Keratinocyte (primary cell): Measurements from ENCODE around the gene CUL3.

DNA sequence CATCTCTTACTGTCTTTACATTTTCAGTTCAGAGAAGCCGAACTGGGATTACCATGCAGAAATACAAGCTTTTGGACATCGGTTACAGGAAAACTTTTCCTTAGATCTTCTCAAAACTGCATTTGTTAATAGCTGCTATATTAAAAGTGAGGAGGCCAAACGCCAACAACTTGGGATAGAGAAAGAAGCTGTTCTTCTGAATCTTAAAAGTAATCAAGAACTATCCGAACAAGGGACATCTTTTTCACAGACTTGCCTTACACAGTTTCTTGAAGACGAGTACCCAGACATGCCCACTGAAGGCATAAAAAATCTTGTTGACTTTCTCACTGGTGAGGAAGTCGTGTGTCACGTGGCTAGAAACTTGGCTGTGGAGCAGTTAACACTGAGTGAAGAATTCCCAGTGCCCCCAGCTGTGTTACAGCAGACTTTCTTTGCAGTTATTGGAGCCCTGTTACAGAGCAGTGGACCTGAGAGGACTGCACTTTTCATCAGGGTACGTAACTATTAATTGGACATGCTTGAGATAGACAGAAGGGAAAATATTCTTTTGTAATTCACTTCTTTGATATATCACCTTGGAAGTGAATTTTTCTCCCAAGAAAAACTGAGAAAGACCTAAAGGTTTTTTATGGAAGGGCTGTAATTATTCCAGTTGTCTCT lies 2.4 kb downstream of the MRPL44 start:
CAGE:
- cytosol, long polyA minus RNA: no peak
- cytosol, long polyA plus RNA: no peak
- long polyA plus RNA: no peak
- nucleus, long polyA minus RNA: no peak
- nucleus, long polyA plus RNA: no peak

DNA sequence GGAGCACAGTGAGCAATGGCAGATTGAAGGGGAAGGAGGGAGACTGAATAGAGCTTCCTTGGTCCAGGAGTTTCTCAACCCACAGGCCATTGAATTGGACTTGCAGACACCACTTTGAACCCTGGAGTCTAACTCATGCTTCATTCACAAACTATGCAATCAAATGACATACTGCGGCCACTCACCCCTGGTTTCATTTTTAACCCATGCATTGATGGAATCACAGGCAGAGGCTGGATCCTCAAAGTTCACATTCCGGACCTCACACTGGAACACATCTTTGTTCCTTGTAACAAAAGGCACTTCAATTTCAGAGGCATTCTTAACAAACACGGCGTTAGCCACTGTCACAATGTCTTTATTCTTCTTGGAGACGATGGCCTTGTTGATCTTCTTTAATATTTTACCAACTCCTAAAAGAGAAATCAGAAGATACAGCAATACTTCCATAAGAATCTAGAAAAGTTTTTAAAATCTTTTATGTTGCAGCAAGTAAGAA lies 40.7 kb downstream of the MRPL44 start:
CAGE:
- cytosol, long polyA minus RNA: start-site peak on the minus strand centred at position 200 of the sequence, 14 bp wide, 81 reads; start-site peak on the minus strand centred at position 344 of the sequence, 127 bp wide, 288 reads
- cytosol, long polyA plus RNA: no peak
- long polyA plus RNA: no peak
- nucleus, long polyA minus RNA: start-site peak on the minus strand centred at position 203 of the sequence, 5 bp wide, 83 reads; start-site peak on the minus strand centred at position 343 of the sequence, 125 bp wide, 551 reads
- nucleus, long polyA plus RNA: no peak

DNA sequence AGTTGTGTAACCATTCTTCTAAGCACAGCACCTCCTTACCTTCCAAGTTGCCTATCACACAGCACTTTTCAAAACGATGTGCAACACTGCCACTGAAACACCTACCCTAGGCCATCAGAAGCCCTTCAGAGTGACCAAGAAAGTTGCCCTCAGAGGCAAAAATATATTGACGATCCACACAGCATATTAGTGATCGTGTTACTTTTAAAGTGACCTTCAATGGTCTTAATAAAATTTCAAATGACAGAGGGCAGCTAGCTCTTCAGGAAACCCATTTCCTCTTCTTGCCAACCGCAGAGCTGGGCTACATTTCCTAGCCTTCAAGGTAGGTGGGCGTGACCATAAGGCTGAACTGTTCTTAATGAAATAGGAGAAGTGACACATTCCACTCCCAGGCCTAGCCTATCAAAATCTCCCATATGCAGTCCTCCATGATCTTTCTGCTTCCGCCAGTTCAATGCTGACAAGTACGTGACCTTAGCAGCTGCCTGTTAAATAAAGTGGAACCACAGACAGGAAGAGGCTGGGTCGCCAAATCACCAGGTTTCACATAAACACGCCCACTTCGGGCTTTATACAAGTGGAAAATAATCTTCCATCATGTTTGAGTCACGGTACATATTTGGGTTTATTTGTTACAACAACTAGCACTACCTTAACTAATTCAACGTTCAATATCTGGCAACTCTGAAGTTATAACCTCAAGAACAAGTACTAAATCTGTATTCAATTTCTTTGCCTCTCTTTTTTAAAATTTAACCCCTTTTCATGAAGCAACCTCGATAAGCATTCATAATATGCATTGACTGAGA lies 13.2 kb downstream of the SERPINE2 start:
CAGE:
- cytosol, long polyA minus RNA: no peak
- cytosol, long polyA plus RNA: no peak
- long polyA plus RNA: no peak
- nucleus, long polyA minus RNA: no peak
- nucleus, long polyA plus RNA: no peak

DNA sequence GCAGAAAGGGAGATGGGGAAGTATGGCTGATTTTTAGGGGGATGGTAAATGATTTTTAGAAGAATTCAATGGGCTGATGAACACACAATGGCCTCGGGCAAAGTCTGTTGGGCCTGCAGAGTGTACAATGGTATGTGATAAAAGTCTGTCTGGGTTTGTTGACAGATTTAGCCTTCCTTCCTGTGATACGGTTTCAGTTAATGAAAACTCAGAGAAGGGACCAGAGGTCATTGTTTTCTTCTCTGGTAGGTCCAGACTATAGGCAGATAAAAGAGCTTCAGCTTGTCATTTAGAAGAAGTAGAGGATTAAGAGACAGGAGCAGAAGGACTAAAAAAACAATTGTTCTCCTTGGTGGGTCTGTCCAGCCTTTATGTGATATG lies 107.3 kb upstream of the SERPINE2 start:
CAGE:
- cytosol, long polyA minus RNA: no peak
- cytosol, long polyA plus RNA: no peak
- long polyA plus RNA: no peak
- nucleus, long polyA minus RNA: no peak
- nucleus, long polyA plus RNA: no peak

CAGE:
- cytosol, long polyA minus RNA: no peak
- cytosol, long polyA plus RNA: no peak
- long polyA plus RNA: no peak
- nucleus, long polyA minus RNA: no peak
- nucleus, long polyA plus RNA: no peak
These were observed 83.2 kb upstream of the FAM124B start for GRCh38 chr2:224484910-224485714.

DNA sequence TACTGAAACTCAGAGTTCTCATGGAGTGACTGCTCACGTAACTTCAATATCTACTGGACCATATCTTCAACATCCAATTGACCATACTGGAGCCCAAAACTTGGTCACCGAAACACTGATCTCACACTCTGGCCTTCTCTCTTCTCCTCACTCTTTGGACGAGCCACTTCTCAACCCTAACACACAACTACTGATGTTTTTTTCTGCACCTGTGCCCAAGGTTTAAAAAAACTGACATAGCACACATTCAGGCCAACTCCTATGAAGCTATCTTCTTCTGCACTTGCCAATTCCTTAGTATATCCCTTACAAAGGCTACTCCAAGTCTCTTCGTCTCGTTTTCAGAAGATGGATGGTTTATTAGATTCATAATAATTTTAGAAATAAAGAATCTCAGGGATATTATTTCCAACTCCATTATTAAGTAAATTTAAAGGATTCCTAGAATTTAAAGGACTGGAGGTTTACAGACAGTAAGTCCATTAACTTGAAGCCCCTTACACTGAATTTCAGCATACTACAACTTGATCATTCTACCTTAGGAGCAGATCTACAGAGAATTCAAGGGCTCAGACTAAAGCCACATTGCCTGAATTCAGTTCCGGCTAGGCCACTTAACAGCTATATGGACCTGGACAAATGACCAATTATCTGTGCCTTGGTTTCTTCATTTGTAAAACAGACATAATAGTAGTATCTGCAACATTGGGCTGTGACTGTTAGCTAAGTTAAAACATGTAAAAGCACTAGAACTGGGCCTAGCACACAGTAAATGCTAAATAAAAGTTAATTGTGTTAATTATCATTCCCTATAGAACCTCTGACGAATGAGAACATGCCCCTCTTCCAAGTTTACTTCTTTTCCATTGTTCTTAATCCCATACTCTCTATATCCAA lies 31.0 kb downstream of the CUL3 start:
CAGE:
- cytosol, long polyA minus RNA: no peak
- cytosol, long polyA plus RNA: no peak
- long polyA plus RNA: no peak
- nucleus, long polyA minus RNA: no peak
- nucleus, long polyA plus RNA: no peak

GRCh38 chr2:224565581-224566181 lies 19.5 kb downstream of the CUL3 start:
CAGE:
- cytosol, long polyA minus RNA: no peak
- cytosol, long polyA plus RNA: no peak
- long polyA plus RNA: no peak
- nucleus, long polyA minus RNA: no peak
- nucleus, long polyA plus RNA: no peak

GRCh38 chr2:224569690-224570103 lies 15.5 kb downstream of the CUL3 start:
CAGE:
- cytosol, long polyA minus RNA: no peak
- cytosol, long polyA plus RNA: no peak
- long polyA plus RNA: no peak
- nucleus, long polyA minus RNA: no peak
- nucleus, long polyA plus RNA: no peak

GRCh38 chr2:224580028-224580399 lies 5.1 kb downstream of the CUL3 start:
CAGE:
- cytosol, long polyA minus RNA: no peak
- cytosol, long polyA plus RNA: no peak
- long polyA plus RNA: no peak
- nucleus, long polyA minus RNA: no peak
- nucleus, long polyA plus RNA: no peak

DNA sequence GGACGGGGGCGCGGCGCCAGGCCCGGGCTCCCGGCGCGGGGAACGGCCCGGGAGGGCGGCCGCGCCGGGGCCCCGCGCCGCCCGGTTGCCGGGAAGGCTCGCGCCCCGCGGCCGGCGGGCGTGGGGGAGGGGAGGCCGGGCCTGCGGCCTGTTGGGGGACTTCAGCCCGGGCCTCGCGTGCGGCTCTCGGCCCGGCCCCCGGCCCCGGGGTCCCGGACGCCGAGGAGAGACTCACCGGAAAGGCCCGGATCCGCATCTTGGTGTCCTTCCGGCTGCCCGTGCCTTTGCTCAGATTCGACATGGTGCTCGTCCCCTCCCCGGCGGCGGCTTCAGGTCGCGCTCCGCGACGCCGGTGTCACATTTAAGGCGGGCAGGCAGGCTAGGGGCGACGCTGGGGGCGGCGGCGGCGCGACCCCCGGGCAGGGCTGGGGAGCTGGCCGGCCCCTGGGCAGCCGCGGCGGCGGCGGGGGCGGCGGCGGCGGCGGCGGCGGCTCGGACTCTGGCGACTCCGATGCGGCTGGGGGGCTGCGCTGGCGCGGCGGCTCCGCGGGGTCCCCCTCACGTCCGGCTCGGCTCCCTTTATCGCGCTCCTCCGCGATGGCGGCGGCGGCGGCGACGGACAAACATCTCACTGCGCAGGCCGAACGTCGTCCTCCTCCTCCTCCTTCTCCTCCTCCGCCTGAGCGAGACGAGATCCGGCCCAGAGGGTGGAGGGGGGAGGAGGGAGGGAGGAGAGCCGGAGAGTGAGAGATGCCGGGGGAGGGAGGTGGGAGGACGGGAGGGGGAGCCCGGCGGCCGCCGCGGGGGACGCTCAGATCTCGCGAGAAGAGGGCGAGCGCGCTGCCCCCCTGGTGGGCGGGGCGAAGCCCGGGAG lies at the start of gene CUL3:
Gene CUL3 (minus strand): TSS at position 655 of the 874 bp plus-strand sequence.
CAGE:
- cytosol, long polyA minus RNA: no peak
- cytosol, long polyA plus RNA: start-site peak on the minus strand centred at position 663 of the sequence, 56 bp wide, 61 and 52 reads in 2 replicates
- long polyA plus RNA: no peak
- nucleus, long polyA minus RNA: start-site peak on the minus strand centred at position 672 of the sequence, 37 bp wide, 50 reads
- nucleus, long polyA plus RNA: no peak

DNA sequence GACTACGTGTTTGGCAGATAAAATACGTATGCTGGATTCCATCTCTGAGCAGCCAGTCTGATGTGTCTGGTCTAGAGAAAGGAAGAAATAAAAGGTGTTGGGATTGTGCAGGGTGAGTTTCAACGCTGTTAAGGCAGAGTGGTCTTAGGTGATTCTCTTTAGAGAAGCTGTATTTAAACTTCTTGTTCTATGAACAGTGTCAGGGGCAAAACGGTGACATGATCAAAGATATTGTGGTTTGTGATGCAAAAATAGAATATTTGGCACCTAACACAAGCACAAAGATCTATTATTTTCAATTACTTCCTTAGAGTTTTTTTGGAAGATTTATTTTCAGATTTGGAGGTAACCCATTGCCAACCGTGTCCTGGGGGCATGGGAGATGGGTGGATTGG lies 46.9 kb upstream of the CCDC195 start:
CAGE:
- cytosol, long polyA minus RNA: no peak
- cytosol, long polyA plus RNA: no peak
- long polyA plus RNA: no peak
- nucleus, long polyA minus RNA: no peak
- nucleus, long polyA plus RNA: no peak

DNA sequence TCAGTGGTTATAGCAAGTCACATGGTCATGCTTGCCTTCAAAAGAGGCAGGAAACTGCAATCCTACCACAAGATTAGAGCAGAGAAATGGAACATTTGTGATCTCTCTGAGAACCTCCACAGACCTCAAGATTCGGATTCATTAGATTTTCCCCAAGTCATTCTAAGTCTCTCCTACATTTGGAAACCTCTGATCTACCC lies 48.5 kb upstream of the CCDC195 start:
CAGE:
- cytosol, long polyA minus RNA: no peak
- cytosol, long polyA plus RNA: no peak
- long polyA plus RNA: no peak
- nucleus, long polyA minus RNA: no peak
- nucleus, long polyA plus RNA: no peak

DNA sequence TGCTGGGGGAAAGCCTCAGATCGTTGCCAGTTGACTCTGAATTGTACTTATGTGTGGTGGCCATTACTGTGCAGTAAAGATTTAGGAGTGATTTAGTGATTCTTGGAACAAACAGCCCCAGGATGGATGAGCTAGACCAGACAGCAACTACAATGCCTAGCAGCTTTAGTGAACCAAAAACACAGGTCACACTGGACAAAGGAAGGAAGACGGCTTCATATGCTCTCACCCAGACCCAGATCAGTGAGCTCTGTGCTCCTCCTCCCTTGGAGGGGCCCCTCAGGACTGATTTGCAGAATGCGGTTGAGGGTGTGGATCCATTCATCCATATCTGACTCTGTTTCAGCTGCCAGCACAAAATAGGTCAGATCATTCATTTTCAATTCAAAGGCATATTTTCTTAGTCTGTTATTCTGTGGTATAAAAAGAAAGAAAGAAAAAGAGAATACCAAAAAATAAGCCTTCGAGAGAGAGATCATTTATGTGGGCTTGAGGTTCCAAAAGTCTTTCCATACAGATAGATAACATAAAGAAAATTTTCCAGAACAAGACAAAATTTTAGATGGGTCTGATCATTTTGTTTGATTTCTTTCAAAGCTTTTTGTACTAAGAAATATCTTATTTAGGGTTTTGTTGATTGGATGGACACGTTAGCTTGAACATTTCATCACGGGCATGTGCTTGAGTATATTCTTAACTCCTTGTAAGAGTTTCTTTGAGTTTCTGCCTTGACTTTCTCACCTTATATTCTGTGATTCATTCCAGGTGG lies 159.8 kb upstream of the CCDC195 start:
CAGE:
- cytosol, long polyA minus RNA: no peak
- cytosol, long polyA plus RNA: no peak
- long polyA plus RNA: no peak
- nucleus, long polyA minus RNA: no peak
- nucleus, long polyA plus RNA: no peak

GRCh38 chr2:224894340-224894603 lies 148.0 kb downstream of the DOCK10 start:
CAGE:
- cytosol, long polyA minus RNA: no peak
- cytosol, long polyA plus RNA: no peak
- long polyA plus RNA: no peak
- nucleus, long polyA minus RNA: no peak
- nucleus, long polyA plus RNA: no peak

CAGE:
- cytosol, long polyA minus RNA: no peak
- cytosol, long polyA plus RNA: no peak
- long polyA plus RNA: no peak
- nucleus, long polyA minus RNA: no peak
- nucleus, long polyA plus RNA: no peak
These were observed 108.8 kb downstream of the DOCK10 start for GRCh38 chr2:224933352-224933902.

CAGE:
- cytosol, long polyA minus RNA: no peak
- cytosol, long polyA plus RNA: no peak
- long polyA plus RNA: no peak
- nucleus, long polyA minus RNA: no peak
- nucleus, long polyA plus RNA: no peak
These were observed 345.2 kb downstream of the NYAP2 start for GRCh38 chr2:225744542-225745197.

DNA sequence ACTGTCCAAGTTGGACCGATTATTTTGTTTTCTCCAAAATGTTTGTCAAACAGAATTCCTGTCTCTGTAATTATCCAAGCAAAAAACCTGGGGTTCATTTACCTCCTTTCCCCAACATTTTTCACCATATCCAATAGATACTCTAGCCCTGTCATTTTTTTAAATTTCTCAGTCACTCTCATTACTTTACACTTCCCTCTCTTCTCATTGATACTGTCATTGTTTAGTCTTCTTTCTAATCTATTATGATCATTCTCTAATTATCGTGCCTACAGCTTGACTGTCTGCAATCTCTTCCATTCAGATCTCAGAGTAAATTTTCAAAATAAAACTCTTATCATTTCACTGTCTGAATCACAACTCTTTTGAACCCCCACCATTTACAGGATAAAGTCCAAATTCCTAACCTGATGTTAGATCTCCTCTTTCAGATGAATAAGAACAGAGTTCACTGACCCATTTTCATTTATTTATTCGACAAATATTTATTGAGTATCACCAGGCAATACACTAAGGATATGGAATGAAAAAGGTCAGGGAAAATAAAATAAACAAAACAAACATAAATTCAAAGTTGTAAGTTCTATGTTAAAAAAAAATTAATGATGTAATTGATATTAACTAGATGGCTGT lies 631.2 kb downstream of the IRS1 start:
CAGE:
- cytosol, long polyA minus RNA: no peak
- cytosol, long polyA plus RNA: no peak
- long polyA plus RNA: no peak
- nucleus, long polyA minus RNA: start-site peak on the minus strand centred at position 113 of the sequence, 17 bp wide, 5 reads
- nucleus, long polyA plus RNA: no peak

GRCh38 chr2:226631146-226631556 lies 168.5 kb downstream of the IRS1 start:
CAGE:
- cytosol, long polyA minus RNA: no peak
- cytosol, long polyA plus RNA: no peak
- long polyA plus RNA: no peak
- nucleus, long polyA minus RNA: no peak
- nucleus, long polyA plus RNA: no peak

DNA sequence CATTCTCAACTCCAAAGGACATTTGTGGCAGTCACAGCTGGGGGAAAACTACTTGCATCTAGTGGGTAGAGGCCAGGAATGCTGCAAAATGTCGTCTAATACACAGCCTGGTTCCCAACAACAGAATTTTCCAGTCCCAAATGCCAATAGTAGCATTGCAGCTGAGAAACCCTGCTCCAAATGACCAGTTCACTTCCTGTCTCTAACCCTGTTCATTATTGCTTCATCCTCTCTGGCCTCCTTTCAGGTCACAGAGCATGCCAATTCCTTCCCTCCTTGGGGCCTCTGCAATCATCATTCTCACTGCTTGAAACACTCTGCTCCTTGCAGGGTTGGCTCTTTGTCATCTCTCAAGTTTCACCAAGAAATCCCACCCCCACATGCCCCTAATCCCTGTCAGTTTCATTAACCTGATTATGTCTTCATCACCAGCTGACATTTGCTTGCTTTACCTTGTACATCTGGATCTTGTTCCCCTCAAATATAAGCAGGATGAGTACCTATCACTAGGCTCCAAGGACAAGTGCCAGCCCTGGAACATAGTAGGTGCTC lies 139.0 kb downstream of the IRS1 start:
CAGE:
- cytosol, long polyA minus RNA: no peak
- cytosol, long polyA plus RNA: no peak
- long polyA plus RNA: no peak
- nucleus, long polyA minus RNA: no peak
- nucleus, long polyA plus RNA: no peak

DNA sequence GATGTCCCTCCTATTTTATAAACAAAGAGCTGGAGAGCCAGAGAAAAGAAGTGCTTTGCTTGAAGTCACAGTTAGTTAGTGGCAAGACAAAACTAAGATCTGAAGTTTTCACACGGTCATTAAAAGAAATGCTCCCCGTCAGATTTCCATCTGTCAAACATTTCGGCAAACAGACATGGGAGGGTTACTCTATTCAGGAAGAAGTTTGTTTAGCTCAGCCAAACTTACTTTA lies 74.1 kb downstream of the IRS1 start:
CAGE:
- cytosol, long polyA minus RNA: no peak
- cytosol, long polyA plus RNA: no peak
- long polyA plus RNA: no peak
- nucleus, long polyA minus RNA: no peak
- nucleus, long polyA plus RNA: no peak